ENCODE data around the genes HOXA3 and HOXA10.

DNA sequence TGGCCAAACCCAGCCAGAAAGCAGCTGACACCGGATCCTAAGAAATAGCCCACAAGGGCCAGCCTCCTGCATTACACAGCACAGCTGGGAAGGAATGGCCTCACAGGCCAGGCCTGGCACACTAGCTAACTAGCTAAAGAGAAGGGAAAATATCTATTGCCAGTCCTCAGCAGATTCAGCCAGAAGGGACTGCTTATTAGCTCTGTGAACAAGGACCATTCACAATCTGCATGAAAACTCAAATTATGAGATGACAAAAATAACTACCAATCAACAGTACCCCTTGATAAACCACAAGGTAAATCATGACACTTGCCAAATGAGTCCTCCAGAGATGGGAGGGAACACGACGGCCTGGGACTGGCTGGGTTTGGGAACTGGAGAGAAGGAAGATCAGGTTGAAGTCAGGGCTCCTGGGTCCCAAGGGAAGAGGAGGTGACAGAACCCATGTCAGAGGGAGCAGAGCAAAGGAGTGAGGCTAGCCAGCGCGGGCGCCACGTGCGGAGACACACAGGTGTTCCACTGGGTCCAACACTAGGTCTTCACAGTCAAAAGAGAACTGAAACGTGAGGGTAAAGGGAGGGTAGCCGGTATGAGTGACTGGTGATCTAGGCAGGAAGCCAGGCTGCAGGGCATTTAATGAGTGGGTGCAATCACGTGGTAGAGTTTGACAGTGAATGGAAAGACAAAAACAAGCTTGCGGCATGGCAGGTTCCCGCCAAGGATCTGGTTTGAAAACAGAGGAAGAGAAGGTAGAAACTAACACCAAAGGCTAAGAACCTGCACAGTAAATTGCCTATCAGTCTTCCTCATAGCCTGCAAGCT, 184.1 kb upstream of the NFE2L3 start:
- PRO-cap: no peak

- PRO-cap: no peak
Observed at GRCh38 chr7:26072991-26073899, 78.8 kb upstream of the NFE2L3 start.

DNA sequence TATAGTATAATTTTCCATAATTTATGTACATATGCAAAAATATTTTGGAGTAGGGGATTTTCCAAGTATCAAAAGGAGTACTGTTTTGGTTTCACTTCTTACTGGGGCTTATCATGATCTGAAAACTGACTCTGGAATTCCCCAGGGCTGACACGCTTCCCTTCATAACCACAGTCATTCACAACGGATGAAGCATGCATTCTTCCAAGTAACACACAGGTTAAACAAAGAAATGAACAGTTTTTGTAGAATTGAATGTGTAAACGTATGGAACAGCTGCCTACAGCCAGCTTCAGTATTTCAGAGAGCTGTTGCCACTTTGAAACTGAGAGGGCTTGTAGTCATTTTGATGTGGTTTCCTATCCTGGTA, 4.4 kb downstream of the NFE2L3 start:
- PRO-cap: no peak

DNA sequence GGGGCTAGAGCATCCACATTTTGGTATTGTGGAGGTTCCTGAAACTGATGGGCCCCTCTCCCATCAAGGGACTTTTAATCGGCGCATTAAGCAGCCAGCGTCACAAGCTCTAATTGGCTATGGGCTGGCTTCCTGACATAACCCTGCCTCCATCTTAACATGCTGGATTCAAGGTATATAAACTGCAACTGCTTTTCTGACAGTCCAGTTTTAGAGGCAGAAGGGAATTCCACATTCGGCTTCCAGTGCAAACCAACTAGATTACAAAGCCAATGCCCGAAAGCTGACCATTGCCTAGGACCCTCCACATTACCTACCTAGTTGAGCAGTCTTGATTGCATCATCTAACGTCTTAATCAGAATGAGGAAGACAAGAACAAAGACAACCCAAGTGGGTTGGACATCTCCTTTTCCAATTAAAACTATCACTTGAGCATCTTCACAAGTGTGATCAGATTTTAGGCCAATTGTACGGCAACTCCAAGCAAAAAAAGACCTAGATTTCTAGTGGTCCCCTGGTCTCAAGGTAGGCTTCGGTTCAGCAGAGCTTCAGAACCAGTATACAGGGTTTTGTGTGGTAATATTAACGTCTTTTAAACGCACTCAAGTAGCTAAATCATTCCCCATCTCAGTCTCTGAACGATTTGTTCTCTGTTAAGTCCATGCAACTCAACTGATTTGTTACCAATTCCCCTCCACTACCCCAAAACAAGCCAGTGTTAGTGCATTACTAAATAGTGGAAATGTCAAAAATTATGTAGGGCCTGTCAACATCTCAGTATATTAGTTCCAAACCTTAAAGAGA, 12.6 kb downstream of the HNRNPA2B1 start:
- PRO-cap: no peak

DNA sequence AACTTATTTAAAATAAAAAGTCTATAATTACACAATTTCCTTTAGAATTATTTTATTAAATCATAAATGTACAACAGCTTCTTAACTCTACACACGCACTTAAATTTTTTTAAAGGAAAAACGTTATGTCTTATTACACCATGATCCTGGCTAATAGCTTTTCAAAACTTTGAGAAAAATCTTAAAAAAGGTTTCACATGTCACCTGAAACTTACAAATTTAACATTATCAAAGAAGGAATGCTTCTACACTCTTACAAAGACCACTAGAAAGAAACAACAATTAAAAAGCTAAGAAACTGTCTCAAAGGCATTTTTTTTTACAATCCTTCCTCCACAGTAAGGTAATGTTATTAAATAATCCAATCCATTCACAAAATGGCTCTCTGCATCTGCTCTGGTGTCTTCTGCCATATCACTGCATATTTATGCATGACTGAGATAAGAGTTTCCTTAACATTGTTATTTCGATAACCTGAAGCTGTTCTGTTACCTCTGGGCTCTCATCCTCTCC, 8.7 kb downstream of the HNRNPA2B1 start:
- PRO-cap: no peak

DNA sequence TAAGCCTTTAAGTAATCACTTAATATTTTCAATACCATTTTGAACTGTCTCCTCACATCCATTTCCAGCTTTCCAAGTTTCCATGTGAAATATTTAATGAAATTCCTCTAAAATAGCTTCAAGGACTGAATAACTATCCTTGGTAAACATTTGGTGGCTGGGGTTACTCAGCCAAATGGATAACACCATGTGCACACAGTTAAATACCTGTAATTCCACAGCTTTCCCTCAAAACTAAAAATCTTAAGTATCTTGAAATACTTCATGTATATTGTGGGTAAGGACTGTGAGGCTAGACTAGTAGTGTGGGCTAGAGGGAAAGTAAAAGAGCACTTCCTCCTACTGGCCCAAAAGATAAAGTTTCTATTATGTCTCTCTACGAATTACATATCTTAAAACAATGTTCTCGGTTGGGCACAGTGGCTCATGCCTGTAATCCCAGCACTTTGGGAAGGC, 6.8 kb downstream of the HNRNPA2B1 start:
- PRO-cap: no peak

- PRO-cap: no peak
Observed at GRCh38 chr7:26293441-26293803, 1.8 kb downstream of the SNX10 start.

DNA sequence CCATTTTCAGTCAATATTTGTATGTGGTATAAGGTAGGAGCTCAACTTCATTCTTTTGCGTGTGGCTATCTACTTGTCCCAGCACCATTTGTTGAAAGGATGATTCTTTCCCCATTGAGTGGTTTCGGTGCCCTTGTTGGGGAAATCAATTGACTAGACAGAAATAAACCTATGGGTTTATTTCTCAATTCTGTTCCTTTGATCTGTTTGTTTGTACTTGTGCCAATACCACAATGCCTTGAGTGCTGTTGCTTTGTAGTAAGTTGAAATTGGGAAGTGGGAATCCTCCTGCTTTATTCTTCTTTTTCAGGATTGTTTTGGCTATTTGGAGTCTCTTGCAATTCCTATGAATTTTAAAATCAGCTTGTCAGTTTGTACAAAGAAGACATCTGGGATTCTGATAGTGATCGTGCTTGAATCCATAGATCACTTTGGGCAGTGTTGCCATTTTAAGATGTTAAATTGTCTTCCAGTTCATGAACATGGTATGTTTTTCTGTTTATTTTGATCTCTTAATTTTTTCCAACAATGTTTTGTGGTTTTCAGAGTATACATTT, 41.1 kb downstream of the SNX10 start:
- PRO-cap: no peak

GRCh38 chr7:26857437-26858352, 6.7 kb downstream of the SKAP2 start:
- PRO-cap: no peak

DNA sequence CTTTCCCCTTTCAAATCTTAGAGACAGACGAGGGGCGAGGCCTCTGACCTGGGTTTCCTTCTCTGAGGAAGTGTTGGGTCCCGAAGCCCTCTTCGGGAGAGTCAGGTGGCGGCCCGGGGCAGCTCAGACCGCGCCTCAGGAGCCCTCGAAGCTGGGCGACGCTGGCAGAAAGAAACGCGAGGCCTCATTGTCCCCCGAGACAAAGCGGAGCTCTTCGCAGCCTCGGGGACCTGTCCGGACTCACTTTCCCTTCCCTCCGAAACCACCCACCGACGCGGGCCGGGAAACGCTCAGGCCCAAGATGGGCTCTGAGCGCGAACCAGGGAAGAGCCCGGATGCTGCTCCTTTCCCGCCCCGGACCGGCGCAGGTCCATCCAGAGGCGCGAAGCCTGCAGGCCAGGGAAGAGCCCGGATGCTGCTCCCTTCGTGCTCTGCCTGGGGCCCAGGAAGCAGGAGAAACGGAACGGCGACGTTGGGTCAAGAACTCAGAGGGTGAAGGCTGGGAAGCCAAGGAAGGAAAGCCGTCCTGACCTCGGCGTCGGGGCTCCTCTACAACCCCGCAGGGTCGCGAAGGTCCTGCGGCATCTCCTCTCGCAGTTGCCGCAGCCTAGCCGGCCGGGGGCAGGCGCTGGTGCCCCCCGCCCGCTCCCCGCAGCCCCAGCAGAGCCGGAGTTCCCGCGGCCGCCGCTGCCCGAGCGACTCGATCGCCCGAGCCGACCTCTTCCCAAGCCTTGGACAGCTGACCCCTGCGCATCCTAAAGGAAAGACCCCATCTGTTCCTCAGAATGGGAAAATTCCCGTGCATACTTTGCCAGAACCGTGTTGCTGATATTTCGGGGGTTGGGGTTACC, 7.8 kb downstream of the HOXA1 start:
- PRO-cap: no peak

DNA sequence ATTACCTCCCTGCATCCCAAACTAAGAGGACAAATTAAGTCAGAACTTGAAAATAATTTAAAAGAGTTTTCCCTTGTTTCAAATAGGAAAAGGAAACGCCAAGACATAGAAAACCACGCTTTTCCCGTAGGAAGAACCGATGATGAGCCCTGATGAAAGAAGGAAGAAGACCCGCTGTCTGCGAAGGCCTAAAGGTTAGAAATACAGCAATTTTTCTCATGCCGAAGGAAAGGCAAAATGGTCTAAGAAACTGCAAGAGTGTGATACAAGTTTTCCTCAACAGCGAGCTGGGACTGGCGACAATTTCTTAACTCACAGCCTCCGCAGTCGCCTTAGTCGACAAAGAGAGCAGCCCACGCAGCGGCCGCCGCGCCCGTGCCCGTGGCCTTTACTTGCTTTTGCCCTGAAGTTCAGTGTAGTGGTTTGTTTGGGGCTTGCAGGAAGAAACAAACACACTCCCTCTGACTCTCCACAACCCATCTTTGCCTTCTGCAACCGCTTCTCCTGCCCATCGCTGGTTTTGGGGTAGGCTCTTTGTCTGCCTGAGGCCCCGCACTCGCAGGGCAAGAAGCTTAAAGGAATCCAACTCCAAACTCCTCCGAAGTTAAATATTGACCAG, 8.6 kb downstream of the HOXA4 start:
- PRO-cap: unidirectional peak, plus-strand start at position 335 of the sequence

DNA sequence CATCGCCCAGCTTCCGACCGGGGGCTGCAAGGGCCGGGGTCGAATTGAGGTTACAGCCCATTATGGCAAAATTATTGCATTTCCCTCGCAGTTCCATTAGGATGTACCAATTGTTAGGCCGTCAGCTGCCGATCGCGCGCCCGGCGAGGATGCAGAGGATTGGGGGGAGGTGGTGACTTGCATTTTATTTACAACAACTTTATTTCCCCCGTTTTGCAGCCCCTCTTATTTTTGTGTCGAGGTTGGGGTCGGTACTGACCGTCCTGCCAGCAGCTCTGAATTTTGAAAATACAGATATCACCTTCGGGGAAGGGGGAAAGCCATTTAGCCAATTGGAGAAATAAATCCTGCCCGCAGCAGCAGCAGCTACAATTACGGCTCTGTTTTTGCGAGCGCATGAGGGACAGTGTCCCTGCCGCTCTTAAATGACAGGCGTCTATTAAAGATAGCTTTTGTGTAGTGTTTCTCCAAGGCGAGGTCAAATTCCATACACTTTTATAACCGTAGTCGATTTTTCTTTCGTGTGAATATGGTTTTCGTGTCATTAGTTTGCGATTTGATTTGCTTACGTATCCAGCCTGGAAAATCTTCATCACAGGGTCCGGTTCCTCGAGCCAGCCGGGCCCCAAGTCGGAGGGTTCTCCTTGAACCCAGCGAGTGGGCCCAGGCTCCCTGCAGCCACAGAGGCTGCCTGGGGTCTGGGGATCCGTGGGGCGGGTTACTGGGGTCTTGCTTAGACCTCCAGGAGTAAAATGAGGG, 636 bp upstream of the HOXA5 start:
- PRO-cap: no peak

DNA sequence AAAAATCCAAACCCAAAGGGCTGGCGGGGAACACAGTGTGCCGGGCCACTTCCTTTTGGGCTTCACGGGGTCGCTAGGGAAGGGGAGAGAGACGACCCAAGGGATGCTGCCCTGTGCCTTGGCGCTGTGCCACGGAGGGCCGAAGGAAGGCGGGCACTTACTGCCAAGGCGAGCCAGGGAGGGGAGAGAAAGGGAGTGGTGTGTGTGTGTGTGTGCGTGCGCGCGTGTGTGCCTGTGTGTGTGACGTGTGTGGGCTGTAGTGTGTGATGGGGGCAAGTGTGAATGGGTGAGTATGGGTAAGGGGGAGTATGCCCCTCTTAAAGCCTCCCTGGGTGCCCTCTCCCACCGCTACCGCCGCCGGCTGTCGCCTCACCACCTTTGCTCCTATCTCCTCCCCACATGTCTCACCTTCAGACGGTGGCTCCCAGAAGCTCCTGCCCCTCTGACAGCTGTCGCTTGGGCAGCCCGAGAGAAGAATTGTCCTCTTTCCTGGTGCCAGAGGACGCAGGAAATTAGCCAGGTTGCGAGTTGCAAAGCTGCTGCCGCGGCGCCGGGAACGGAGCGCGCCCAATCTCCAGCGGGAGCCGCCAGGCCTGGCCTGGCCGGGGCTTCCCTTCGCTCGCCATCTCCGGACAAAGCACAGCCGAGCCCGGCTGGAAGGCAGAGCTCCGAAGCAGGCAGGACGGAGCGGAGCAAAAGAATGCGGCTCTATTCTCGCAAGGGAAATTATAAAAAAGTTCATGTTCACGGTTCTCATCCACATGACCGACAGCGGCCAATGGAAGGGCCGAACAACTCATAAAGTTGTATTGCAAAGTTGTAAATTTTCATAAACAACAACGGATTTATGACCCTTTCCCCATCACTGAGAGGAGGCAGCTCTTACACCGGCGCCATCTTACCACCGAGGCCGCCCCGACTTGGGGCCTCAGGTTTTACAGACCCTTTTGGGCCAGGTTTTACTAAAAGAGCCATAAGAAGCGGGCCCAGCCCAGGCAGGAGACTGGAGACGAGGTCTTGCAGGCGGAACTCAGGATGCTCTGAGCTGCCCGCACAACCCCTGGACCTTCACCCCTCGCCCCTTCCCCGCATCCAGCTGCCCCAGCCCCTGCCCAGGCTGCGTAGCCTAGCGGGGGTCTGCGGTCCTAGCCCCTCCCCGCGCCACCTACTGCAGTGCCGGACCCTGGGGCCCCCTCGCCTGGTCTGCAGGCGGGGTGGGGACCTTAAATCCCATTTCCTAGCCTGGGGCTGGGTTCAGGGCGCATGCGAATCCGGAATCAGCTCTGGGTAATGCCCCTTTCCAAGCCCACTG, at the start of gene HOXA3:
HOXA3 (minus strand) TSS at position 704 of the 1,312 bp plus-strand sequence.
- PRO-cap: no peak

GRCh38 chr7:27159846-27160664, 3.6 kb upstream of the HOXA7 start:
- PRO-cap: no peak

DNA sequence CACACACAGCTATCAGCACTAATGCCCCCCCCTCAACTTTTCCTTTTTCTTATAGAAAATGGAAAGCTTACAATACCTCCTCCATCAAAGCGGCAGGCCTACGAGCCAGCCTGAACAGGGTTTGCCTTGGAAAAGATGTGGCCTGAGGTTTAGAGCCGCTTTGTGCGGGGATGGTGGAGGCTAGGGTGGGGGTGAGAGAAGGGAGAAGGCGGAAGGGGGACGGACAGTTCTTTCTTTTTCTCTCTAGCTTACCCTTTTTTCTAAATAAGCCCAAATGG, 2.1 kb downstream of the HOXA9 start:
- PRO-cap: no peak

GRCh38 chr7:27174007-27174547, at the start of gene HOXA10:
TSS of gene HOXA10 (minus strand) at chr7:27174320.
- PRO-cap: no peak

DNA sequence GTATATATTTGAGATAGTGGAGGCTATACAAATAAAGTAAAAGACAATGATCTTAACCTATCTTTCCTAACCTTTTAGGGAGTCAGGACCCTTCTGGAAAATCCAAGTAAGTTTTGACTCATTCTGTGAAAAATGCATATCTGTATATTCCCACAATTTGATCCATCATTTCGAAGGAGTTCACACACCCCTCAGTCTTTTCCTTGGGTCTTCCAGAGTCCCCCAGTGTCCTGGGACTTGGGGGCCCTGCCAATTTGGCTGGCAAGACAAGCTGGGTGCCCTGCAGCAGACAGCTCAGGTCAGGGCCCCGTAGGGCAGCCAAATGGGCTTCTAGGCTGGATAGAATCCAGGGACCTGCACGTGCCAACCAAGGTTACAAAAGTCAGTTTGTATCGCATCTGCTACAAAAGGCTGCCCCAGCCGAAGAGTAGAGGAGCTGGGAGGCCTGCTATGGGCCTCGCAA, 2.7 kb upstream of the HOXA10 start:
- PRO-cap: no peak

DNA sequence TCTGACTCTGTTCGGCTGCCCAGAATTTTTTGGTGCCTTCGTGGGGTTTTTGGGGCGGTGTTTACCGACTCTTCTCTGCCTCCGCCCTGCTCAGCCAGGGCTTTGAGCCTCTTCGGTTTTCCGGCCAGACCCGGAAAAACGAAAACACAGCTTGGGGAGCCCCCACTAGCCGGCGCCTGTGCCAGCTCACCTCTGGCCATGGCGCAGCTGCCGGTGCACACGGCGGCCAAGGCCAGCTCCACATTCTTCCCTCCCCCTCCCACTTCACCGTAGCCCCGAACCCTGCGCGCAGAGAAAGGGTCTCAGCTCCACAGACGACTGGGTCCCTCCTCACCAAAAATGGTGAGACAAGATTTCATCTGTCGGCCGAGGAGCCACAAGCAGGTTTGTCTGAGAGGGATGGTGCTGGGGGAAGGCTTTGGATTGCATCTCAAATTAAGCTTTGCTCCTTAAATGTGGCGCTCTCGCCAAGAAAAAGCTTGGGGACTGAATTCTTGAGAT, 2.4 kb upstream of the HOXA13 start:
- PRO-cap: no peak

- PRO-cap: no peak
Observed at GRCh38 chr7:27602635-27603124, 60.0 kb downstream of the HIBADH start.

- PRO-cap: no peak
Observed at GRCh38 chr7:27656926-27657339, 5.8 kb downstream of the HIBADH start.

All from right cardiac atrium (tissue), 1 donor.